SK-N-MC (cell line): ENCODE measurements around a stretch of chr5.

DNA sequence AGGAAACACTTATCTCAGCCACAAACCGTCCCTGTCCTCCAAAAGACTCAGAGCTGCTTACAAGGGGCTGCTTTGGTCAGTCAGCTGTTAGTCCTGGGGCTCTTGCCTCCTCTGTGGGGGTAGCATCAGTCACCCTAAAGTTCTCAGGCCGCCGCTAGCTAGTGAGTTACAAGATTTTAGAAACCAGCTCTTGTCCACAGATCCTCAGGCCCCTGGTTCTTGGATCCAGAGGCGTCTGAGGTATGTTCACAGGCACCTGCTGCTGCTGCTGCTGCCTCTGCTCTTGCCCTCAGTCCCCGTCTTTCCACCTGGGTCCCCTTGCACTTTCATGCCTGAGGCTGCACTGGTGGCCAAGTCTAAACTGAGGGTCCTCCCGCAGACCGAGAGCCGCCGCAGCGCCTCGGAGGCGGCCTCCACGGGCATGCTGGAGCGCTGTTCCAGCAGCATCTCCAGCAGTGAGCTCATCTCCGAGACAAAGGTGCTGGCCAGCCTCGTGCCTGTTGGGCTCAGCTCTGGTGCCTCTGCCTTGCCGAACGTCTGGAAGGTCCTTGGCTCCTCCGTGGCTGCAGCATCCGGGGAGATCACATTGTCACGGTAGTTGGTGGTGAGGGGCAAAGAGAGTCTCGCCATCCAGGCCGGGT, 12.7 kb downstream of the PCDH12 start:
- RRBS: 71% methylated on average over 4 of the region's 23 CpGs

DNA sequence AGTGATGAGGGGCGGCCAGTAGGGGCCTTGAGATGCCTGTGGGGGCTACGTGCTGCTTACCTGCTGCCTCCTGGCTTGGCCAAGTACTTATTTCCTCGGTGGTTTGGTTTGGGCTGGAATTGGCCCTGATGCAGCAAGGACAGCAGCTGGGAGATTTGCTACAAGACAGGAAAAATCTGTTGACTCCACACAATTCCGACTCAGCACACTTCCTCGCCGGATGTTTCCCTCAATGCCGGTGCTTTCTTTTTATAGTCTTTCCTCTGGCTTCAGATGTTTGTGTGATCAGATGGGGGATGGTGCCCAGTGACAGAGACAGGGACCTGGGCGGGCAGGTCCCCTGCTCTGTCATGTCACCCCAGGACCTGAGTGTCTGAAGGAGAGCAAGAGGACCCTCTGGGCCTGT, 6.6 kb downstream of the PCDH12 start:
- RRBS: no CpG with 5 or more reads among the region's 8 CpGs

- RRBS: no CpG with 5 or more reads among the region's 13 CpGs
These were observed 2.7 kb upstream of the PCDH12 start for GRCh38 chr5:141960601-141961287.

- RRBS: no CpG with 5 or more reads among the region's 11 CpGs
These were observed 1.2 kb upstream of the GNPDA1 start for GRCh38 chr5:142013987-142014528.

DNA sequence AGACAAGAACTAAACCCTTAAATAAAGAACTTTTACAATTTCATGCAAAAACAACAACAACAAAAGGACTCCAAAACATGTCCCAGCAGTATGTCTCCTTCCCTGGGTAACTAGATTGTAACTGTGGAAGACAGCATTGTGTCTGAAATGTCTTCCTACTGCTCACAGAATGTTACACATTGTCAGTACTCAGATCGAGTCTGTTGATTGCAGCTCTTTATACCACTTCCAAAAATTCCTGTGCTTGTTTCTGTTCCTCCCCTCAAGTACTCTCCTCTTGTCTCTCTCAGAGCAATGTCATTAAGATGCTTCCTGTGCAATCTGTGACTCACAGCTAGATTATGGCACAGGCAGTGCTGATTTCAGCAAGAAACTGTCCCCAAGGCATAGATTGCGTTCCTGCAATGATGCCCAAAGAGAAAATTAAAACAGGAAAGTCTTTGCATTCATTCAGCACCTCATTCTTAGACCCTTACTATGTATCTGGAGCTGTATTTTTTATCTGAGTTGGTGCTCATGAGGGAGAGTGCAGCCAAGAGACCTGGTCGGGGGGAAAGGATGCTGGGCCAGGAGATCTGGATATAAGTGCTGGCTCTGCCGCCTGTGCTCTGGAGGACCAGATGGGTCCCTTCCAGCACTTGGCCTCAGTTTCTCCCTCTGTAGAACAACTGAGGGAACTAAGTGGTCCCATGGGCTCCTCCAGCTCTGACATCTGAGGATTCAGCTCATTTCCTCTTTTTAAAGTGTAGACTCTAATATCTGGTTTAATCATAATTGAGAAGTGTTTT, 40.7 kb upstream of the GNPDA1 start:
- RRBS: no CpG with 5 or more reads among the region's 4 CpGs

DNA sequence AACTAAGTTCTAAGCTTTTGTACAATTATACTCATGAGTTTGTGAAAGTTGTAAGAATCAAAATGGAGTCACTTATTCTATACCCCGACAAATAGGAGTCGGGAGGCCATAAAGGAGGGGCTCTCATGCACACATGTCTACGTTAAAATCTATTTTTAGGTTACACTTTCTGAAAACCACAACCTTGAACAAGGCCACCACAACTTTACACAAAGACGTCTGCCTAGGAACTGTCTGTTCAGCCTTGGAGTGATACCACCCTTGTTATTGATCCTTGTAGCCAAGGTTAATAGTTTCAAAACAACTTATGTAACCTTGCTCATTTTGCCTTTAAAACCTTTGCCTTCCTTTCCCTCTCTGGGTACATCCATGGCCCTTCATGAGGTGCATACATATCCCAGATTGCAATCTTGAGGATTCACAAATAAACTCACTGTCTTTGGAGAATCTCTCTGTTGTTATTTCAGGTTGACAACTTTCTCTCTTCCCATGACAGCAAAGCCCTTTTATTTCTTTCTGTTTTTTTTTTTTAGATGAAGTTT, 4.0 kb upstream of the NDFIP1 start:
- RRBS: no CpG with 5 or more reads among the region's 4 CpGs

GRCh38 chr5:142192717-142193289, 84.2 kb downstream of the NDFIP1 start:
- RRBS: no CpG with 5 or more reads among the region's 11 CpGs

DNA sequence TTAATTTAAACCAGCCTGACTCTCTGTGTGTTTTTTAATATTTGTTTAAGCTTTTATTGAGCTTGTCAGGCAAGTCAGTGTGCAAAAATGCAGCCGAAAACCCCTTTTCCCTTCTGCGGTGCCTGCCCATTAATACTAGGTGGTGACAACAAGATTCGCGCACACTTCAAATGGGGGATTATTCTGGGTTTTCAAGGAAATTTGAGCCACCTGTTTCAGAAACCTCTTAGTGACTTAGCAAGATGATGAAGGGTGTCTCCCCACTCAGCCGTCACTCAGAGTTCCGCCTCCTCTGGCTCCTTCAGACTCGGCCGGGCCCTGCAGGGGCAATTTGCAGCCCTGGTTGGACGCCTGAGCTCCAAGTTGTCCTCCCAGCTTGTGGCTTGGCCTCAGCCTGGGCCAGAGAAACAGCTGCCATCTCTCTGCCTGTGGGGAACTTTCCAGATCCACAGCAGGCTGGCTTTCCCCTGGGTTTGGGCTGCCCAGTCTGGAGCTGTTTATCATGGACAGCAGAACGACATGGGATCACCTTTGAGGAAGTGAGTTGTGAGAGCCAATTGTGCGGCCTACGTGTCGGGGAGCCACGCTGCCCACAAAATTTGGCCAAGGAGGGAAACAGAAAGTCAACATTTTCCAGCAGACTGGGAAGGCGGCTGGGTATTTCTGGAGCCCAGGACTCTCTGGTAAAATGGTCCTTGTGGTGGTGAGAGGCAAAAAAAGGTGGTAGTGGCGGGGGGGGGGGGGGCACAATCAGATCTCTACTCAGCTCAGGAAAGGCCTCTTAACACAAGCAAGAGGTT, 75.8 kb downstream of the SPRY4 start:
- RRBS: no CpG with 5 or more reads among the region's 16 CpGs

- RRBS: no CpG with 5 or more reads among the region's 3 CpGs
These were observed 23.2 kb downstream of the SPRY4 start for GRCh38 chr5:142301752-142301955.

GRCh38 chr5:142356659-142357526, 32.1 kb upstream of the SPRY4 start:
- RRBS: 1% methylated on average over 55 of the region's 89 CpGs

DNA sequence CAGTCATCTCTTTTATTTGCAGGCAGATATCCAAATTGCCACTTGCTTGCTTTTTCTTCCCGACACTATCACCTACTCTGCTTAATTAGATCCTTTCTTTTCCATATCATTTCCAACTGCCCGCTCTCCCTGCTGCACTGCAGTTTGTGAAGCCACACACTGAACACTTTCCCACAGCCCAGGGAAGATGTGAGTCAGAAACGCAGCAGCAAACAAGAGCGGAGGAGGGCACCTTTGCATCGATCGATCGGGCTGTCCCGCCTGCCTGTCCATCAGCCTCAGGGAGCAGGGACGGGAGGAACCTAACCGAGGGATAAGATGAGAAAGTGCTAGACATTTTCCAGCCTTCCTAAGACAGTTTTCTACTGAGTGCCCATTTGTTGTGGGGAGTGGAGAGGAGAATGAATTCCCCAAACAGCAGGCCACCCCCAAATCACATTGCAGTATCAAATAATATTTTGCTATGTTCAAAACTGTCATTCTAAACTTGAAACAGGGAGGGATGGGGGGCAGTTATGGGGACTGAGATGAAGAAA, 36.0 kb upstream of the SPRY4 start:
- RRBS: no CpG with 5 or more reads among the region's 10 CpGs

GRCh38 chr5:142643999-142644428, 41.9 kb downstream of the FGF1 start:
- RRBS: no CpG with 5 or more reads among the region's 6 CpGs

- RRBS: no CpG with 5 or more reads among the region's 12 CpGs
These were observed 11.7 kb upstream of the FGF1 start for GRCh38 chr5:142697143-142698342.

DNA sequence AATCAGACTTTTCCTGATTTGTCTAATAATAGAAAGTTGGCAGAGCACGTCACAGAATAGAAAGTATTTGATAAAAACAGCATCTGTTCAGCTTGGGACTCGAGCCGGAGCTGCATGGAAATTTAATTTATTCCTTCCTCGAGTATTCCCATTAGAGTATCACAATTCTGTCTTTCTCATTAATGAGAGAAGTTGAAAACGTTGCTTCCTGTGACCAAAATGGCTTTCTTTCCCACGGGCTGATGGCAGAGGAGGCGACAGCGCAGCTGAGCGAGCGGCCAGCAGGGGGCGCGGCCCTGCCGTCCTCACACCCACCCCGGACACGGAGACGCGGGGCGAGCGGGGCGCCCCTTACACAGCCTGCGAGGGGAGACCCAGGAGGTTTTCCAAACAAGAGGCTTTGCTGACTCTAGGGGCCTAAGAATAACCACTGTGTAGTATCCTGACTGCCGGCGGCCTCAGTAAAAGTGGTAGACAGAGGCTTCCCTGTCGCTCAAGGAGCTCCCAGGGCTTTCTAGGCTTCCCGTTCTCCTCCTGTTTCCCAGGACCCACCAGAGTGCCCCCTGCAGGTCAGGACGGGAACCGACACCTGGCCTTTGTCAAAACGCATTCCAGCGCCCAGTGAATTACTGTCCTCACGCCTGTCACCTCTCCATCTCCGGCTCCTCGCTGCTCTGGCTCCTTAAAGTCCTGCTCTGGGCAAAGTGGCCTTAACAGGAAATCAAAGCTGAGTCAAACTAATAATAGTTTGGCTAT, 27.3 kb upstream of the FGF1 start:
- RRBS: no CpG with 5 or more reads among the region's 32 CpGs

GRCh38 chr5:142716923-142717506, 31.1 kb upstream of the FGF1 start:
- RRBS: no CpG with 5 or more reads among the region's 7 CpGs

- RRBS: no CpG with 5 or more reads among the region's 4 CpGs
These were observed 17.0 kb upstream of the ARHGAP26 start for GRCh38 chr5:142752997-142753739.

- RRBS: no CpG with 5 or more reads among the region's 4 CpGs
These were observed 47.9 kb downstream of the ARHGAP26 start for GRCh38 chr5:142817980-142818575.

DNA sequence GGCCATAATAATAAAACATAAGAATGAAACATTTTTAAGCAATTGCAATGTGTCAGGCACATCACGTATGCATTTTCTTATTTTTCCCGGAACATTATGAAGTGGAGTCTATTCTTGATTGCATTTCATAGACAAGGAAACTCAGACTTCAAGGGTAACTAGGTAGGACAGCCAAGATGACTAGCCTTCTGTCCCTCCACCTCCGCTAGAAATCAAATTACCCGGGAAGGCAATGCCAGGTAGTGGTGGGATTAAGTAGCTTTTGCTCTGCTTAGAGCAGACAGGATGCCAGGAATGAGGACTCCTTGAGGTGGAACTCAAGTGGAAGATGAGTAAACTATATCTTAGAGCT, 50.5 kb downstream of the ARHGAP26 start:
- RRBS: no CpG with 5 or more reads among the region's 4 CpGs

- RRBS: no CpG with 5 or more reads among the region's 9 CpGs
These were observed 67.1 kb downstream of the ARHGAP26 start for GRCh38 chr5:142837158-142837760.

DNA sequence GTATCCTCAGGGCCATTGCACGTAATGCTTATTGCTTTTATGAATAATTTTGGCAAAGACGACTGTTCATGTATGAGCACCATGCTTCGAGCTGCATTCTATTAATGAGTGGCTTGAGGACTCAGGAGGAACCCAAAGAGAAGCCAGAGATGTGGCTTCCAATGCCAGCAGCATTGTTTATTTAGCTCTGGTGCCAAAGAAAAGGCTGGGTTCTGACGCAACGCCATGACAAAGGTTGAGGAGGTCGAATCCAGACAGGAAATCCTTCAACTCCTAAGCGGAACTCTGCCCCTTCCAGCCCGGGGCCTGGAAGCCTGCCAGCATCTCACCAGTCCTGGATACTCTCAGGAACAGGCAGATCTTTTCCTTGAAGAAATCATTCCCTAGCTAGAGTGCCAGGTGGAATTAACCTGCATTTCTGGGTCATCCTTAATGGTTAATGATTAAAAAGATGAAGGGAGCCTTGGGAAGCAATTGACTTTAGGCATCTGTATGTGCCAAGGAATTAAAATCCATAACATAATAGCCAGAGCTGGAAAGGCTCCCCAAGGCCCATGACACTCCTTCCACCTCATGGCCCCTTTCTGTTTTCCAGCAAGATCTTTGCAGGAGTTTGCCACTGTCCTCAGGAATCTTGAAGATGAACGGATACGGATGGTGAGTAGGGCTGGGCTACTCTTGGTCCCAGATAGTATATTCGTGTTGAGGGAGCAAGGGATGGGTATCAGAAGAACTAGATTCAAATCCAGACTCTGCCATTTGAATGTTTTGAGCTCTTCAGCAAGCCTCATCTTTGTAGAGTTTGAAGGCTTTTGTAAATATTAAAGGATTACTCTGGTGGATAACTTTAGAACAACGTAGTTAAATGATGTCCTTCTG, 104.6 kb downstream of the ARHGAP26 start:
- RRBS: no CpG with 5 or more reads among the region's 12 CpGs